Breast (tissue), 4 donors: ENCODE data around the genes KRTAP5-7 and RNF121.

GRCh38 chr11:70135370-70136112 lies 57.4 kb downstream of the ANO1 start:
- PRO-cap, 3 experiments, result no peak in any of the 3 experiments
- RRBS, result 59% methylated on average over 2 of the region's 22 CpGs

DNA sequence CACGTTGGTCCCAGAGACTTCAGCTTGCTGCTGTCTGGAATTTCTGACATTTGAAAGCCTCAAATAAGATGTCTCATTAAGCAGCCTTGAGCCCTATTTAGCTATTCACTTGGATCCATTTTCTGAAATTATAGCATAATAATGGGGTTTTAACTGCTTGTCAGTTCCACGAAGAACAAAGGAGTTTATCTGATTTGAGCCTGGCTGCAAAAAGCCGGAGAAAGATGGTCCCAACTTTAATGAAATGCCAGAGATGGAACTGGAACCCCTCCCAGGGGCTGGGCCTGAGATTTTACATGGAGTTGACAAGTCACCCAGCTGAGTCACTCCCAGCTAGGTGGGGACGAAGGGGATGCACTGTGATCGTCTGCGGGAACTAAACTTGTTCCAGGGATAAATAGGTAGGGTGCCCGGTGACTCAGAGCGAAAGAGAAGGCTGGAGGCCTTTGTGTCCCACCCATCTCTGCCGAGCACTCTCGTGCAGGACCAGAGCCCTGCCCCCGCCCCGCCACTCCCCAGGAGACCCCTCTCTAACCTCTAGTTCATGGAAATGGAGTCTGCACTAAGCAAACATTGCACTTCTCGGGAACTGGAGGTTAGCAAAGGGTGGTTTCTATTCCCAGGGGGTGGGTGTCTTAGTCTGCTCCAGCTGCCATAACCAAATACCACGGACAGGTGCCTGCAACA lies 60.9 kb upstream of the FADD start:
- PRO-cap, 3 experiments, result no peak in any of the 3 experiments
- RRBS, result no CpG with 5 or more reads among the region's 14 CpGs

GRCh38 chr11:70164917-70165829 lies 37.9 kb upstream of the FADD start:
- PRO-cap, 3 experiments, result no peak in any of the 3 experiments
- RRBS, result no CpG with 5 or more reads among the region's 30 CpGs

- PRO-cap, 3 experiments, result no peak in any of the 3 experiments
- RRBS, result no CpG with 5 or more reads among the region's 13 CpGs
These were observed 9.2 kb downstream of the FADD start for GRCh38 chr11:70212251-70212805.

GRCh38 chr11:70293251-70293878 lies 22.9 kb downstream of the PPFIA1 start:
- PRO-cap, 3 experiments, result no peak in any of the 3 experiments
- RRBS, result no CpG with 5 or more reads among the region's 9 CpGs

DNA sequence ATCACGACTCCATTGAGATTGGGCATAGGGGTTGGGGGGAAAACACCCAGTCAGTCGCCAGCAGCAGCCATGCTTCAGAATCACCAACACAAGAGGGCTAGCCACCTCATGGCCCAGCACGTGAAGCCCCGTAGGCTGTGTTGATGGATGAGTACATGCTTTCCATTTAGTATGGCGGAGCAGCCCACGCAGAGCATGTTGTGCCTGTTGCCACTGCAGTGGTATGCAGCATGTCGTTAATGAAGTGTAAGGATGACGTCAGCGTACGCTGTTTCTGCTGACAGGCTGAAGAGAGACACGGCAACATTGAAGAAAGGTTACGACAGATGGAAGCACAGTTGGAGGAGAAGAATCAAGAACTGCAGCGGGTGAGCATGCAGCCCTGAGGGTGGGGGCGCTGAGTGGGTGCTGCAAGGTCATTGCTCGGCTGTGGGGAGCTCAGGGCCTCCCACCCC lies 62.7 kb downstream of the PPFIA1 start:
- PRO-cap, 3 experiments, result no peak in any of the 3 experiments
- RRBS, result no CpG with 5 or more reads among the region's 15 CpGs

DNA sequence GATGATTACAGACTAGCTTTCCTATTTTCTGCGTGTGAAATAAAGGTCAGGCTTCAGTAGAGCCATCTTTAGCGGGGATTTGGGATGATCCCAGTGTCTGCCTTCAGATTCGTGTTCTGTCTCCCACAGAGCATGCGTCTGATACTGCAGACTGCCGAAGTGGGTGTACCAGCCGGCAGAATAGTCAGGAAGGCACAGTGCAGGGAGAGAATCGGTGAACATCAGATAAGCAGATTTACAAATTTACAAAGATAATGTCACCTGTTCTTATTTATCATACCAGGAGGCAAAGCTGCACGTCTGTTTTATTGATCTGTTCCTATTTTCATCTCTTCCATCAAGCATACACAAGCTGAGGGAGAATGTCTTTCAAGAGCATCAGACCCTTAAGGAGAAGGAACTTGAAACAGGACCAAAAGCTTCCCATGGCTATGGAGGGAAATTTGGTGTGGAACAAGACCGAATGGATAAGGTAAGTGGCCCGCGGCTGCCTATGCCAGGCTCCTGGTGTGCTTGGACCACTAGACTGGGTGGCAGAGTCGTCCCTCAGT lies 11.2 kb downstream of the CTTN start:
- PRO-cap, 3 experiments, result no peak in any of the 3 experiments
- RRBS, result no CpG with 5 or more reads among the region's 12 CpGs

- PRO-cap, 3 experiments, result no peak in any of the 3 experiments
- RRBS, result 2% methylated on average over 5 of the region's 38 CpGs
These were observed 425.8 kb downstream of the SHANK2 start for GRCh38 chr11:70826326-70827189.

DNA sequence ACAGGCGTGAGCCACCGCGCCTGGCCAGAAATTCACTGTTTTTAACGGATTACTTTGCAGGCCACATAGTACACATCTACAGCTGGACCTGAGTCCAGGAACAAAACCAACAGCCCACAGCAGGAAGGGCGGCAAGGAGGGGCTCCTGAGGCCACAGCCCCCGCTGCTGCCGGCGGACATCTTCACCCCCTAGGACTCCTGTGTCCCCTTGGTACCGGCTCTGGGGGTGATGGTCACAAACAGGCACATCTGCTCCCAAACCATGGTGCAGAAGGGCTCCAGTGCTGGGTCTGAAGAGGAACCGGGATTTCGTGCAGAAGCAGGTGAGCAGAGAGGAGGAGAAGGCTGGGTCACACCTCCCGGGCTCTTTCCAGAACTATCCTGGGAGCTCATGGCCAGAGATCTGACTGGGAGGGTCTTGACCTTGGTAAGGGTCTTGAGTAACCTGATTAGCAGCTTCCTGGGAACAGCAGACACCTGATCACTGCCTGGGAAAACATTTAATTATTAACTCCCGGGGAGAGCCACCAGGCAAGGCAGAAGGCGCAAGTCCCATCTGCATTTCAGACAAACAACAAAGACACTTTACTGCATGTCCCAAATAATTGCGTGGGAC lies 99.9 kb downstream of the SHANK2 start:
- PRO-cap, 3 experiments, result no peak in any of the 3 experiments
- RRBS, result 56% methylated on average over 4 of the region's 15 CpGs

- PRO-cap, 3 experiments, result no peak in any of the 3 experiments
- RRBS, result no CpG with 5 or more reads among the region's 12 CpGs
These were observed 44.9 kb downstream of the SHANK2 start for GRCh38 chr11:71207418-71207971.

- PRO-cap, 3 experiments, result peak in 2 of 3 experiments; most common plus-strand start chr11:71249538 (in 1)
- RRBS, result no CpG with 5 or more reads among the region's 4 CpGs
These were observed 3.1 kb downstream of the SHANK2 start for GRCh38 chr11:71249305-71249640.

- PRO-cap, 3 experiments, result no peak in any of the 3 experiments
- RRBS, result no CpG with 5 or more reads among the region's 6 CpGs
These were observed 1.6 kb downstream of the NADSYN1 start for GRCh38 chr11:71454628-71455070.

GRCh38 chr11:71526929-71527450 lies at the start of gene KRTAP5-7:
TSS of gene KRTAP5-7 (plus strand) at chr11:71527267.
- PRO-cap, 3 experiments, result no peak in any of the 3 experiments
- RRBS, result no CpG with 5 or more reads among the region's 9 CpGs

DNA sequence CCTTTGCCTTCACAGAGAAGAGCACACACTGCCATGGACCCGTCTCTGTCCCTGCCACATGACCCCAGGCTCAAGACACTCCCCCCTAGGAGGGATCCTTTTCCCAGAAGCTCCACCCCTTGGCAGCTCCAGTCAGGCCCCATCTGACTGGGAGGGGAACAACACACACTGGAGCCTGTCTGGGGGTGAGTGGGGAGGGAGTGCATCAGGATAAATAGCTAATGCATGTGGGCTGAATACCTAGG lies 28.4 kb upstream of the DEFB108B start:
- PRO-cap, 3 experiments, result no peak in any of the 3 experiments
- RRBS, result no CpG with 5 or more reads among the region's 1 CpG

GRCh38 chr11:71893856-71894577 lies 15.8 kb downstream of the DEFB131B start:
- PRO-cap, 3 experiments, result no peak in any of the 3 experiments
- RRBS, result no CpG with 5 or more reads among the region's 11 CpGs

DNA sequence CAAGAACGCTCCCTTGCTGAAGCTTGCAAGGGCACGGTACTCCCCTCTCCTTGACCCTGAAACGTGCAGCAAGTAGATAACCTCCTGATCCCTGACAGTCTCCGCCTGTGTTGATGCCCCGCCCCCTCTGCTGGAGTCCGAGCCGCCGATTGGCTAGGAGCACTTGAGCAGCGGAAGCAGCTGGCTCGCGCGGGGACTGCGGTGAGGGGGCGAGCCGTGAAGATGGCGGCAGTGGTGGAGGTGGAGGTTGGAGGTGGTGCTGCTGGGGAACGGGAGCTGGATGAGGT lies at the start of gene RNF121:
TSS of gene RNF121 (plus strand) at position 207 of the 287 bp plus-strand sequence.
- PRO-cap, 3 experiments, result peak in 3 of 3 experiments; most common plus-strand start position 195 of the sequence (in 2)
- RRBS, result no CpG with 5 or more reads among the region's 17 CpGs

DNA sequence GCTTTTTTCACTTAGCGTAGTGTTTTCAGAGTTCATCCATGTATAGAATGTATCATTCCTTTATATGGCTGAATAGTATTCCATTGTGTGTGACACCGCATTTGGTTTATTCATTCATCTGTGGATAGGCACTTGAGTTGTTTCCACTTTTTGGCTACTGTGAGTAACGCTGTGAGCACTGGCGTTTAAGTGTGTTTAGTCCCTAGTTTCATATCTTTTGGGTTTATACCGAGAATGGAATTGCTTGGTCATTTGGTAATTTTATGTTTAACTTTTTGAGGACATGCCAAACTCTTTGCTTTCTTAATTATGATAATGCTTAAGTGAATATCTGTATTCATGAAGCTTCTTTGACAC lies 5.3 kb upstream of the IL18BP start:
- PRO-cap, 3 experiments, result no peak in any of the 3 experiments
- RRBS, result no CpG with 5 or more reads among the region's 5 CpGs

DNA sequence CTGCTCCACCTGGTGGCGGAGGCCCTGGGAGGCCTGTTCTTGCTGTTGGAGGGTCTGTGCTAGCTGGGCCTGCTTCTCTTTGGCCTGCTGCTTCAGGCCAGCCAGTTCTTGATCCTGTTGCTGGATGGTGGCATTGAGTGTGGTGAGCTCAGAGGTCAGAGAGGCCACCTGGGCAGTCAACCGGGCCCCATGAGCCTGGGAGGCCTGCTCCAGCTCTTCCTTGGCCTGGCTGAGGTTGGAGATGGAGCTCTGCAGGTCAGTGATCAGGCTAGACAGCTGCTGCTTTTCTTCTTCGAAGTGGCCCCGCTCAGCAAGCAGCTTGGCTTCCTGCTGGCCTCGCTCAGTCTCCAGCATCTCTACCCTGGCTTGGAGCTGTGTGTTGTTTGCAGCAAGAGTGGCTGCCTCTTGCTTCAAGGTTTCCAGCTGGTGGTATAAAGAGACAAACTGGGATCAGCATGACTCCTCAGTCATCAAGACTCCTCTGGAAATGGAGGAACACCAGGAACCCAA lies 17.2 kb downstream of the IL18BP start:
- PRO-cap, 3 experiments, result no peak in any of the 3 experiments
- RRBS, result no CpG with 5 or more reads among the region's 5 CpGs

GRCh38 chr11:72016392-72016591 lies 17.6 kb downstream of the IL18BP start:
- PRO-cap, 3 experiments, result no peak in any of the 3 experiments
- RRBS, result no CpG with 5 or more reads among the region's 2 CpGs

- PRO-cap, 3 experiments, result peak in 3 of 3 experiments; most common plus-strand start chr11:72040850 (in 1); most common minus-strand start chr11:72040764 (in 2)
- RRBS, result no CpG with 5 or more reads among the region's 19 CpGs
These were observed 39.6 kb downstream of the NUMA1 start for GRCh38 chr11:72040559-72041272.